SK-N-DZ (cell line): ENCODE results near the genes CASTOR2, HIP1 and RHBDD2.

DNA sequence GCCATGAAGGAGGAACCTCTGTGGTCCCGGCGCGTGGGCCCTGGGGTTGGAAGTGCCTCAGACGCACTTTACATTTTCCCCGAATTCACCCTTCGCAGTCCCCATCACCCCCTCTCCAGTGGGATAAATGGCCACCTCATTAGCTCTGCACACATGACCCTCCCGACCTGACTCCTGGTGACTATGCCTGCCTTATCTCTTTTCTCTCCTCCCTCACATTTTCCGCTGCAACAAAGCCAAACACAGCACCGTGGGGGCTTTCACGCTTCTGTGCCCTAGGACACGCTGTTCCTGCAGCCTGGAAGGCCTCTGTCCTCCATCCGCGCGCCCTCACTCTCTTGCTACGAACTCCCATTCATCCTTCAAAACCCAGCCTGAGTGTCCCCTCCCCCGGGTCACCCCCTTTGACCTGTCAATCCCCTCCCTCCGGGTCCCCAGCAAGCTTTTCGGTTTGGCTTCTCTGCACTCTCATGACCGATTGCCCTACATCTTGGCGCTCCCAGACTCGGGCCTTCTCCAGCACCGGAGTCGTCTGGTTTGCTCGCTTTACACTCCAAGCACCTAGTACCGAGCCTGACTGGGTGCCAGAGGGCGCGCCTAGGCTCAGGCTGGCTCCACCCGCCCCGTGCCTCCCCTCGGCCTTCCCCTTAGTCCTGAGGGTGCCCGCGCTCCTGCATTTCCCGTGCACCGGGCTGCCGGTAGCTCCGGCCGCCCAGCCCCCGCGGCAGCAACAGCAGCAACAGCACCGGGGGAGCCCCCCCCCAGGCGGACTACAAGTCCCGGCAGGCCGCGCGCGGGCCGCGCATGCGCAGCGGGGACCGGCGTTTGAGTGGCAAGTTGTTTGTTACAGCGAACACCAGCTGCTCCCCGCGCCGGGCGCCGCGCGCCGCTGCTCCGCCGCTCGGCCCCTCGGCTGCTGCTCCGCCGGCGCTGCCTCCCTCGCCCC is at the start of gene CASTOR2:
Gene CASTOR2 (plus strand): TSS at position 859 of the 946 bp plus-strand sequence.
RAMPAGE:
- cytosol, long total RNA: no peak
- nucleus, long total RNA: no peak

GRCh38 chr7:74964793-74965184 is 284 bp downstream of the CASTOR2 start:
RAMPAGE:
- cytosol, long total RNA: no peak
- nucleus, long total RNA: no peak

GRCh38 chr7:75025303-75025898 is 48.2 kb downstream of the RCC1L start:
RAMPAGE:
- cytosol, long total RNA: no peak
- nucleus, long total RNA: no peak

DNA sequence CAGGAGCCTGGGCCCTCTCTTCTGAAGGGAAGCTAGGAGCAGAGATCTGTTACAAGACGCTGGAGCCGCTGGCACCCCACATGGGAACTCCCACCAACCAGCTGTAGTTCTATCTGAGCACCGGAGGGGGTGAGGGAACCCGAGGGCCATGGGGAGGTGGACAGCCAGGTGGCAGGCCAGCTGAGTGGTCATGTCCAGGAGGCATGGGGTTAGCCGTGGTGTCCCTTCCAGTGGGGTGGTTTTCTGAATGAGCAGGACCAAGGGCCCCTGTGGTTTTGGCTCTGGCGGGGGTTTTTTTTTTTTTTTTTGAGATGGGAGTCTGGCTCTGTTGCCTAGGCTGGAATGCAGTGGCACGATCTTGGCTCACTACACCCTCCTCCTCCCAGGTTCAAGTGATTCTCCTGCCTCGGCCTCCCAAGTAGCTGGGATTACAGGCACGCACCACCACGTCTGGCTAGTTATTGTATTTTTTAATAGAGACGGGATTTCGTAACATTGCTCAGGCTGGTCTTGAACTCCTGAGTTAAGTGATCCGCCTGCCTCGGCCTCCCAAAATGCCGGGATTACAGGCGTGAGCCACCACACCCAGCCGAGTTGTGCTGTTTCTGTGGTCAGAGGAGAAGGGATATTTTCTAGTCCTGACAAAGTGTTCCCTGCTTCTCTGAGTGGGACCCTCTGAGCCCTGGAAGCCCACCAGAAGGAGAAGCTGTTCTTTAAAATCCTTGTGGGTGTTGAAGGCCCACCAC is 47.5 kb downstream of the RCC1L start:
RAMPAGE:
- cytosol, long total RNA: no peak
- nucleus, long total RNA: no peak

DNA sequence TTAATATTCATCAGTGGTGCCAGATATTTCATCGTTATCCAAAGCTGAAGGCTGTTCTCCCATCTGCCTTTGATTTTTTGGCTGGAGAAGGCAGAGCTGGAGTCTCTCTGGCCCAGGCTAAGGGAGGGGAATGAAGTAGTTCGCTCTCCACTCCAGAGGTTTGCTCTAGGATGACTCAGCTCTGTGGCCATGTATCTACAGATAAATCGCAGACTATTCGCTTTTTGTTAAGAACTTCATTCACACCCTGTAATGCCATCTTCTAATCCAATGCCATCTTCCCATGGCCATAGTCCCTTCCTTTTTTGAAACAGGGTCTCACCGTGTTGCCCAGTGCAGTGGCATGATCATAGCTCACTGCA is 17.1 kb downstream of the RCC1L start:
RAMPAGE:
- cytosol, long total RNA: no peak
- nucleus, long total RNA: no peak

GRCh38 chr7:75395158-75395543 is 278 bp upstream of the TRIM73 start:
RAMPAGE:
- cytosol, long total RNA: no peak
- nucleus, long total RNA: no peak

RAMPAGE:
- cytosol, long total RNA: no peak
- nucleus, long total RNA: no peak
Observed at GRCh38 chr7:75418828-75419896, 23.7 kb downstream of the TRIM73 start.

RAMPAGE:
- cytosol, long total RNA: no peak
- nucleus, long total RNA: no peak
Observed at GRCh38 chr7:75438349-75439018, 43.1 kb downstream of the TRIM73 start.

DNA sequence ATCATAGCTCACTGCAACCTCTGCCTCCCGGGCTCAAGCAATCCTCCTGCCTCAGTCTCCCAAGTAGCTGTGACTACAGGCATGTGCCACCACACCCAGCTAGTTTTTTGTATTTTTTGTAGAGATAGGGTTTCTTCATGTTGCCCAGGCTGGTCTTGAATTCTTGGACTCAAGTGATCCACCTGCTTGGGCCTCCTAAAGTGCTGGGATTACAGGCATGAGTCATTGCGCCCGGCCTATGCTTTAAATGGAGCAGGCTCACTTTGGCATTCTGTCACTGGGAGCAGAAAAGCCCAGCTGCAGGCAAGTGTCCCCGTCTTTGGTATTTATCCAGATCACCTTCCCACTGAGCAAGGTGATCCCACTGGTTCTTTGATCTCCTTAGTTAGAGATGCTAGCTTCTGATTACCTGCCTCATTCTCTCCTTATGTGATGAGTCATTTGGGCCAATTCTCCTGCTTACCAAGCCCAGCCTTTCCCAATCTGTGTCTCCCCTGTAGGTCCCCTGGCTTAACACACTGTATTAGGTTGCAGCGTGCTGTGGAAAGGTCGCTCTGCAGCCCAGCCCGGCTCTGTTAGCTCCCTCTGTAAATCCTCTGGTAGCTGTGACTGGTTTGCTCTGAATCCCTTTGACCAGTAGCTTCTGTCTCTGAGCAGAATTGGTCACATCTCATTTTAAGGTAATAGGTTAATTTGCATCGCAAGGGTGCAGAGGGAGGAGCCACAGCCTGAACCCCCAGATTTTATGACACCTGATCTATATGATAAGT is 39.3 kb downstream of the SPDYE5 start:
RAMPAGE:
- cytosol, long total RNA: no peak
- nucleus, long total RNA: no peak

GRCh38 chr7:75546676-75547285 is 54.7 kb downstream of the SPDYE5 start:
RAMPAGE:
- cytosol, long total RNA: no peak
- nucleus, long total RNA: no peak

RAMPAGE:
- cytosol, long total RNA: no peak
- nucleus, long total RNA: start-site peak on the minus strand at chr7:75738936-75738990, 53 and 16 reads in 2 replicates
Observed at GRCh38 chr7:75738807-75739083, at the start of gene HIP1. Gene HIP1, minus strand, starts transcription at chr7:75738941.

RAMPAGE:
- cytosol, long total RNA: start-site peak on the plus strand at chr7:75879017-75879076, 194 and 315 reads in 2 replicates
- nucleus, long total RNA: start-site peak on the plus strand at chr7:75879015-75879061, 79 and 51 reads in 2 replicates
Observed at GRCh38 chr7:75878379-75879161, at the start of gene RHBDD2. Gene RHBDD2, plus strand, starts transcription at chr7:75879034.

RAMPAGE:
- cytosol, long total RNA: no peak
- nucleus, long total RNA: no peak
Observed at GRCh38 chr7:75926743-75927277, 11.9 kb downstream of the POR start.

DNA sequence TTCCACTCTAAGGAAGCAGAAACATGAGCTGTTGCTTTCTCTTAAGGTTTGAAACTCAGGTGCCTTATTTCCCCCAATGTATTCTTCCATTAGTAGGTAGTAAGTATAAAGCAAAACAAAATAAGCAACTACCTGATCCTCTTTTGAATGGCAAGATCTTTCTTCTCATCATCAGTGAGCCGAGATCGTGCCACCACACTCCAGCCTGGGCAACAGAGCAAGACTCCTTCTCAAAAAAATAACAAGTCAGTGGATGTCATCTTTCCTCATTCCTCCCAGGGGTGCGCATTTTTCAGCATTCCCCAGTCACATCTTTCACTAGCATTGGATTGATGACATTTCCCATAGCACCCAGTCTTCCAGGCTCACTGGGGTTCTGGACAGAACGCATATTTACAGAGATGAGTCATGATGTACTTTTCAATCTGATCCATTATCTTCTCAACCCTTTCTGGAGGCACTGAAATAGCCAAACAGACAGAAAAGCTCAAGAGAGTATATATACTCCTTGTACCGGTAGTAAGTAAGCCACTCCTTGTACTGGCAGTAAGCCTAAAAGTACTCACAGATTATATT is 60.5 kb downstream of the MDH2 start:
RAMPAGE:
- cytosol, long total RNA: no peak
- nucleus, long total RNA: no peak

DNA sequence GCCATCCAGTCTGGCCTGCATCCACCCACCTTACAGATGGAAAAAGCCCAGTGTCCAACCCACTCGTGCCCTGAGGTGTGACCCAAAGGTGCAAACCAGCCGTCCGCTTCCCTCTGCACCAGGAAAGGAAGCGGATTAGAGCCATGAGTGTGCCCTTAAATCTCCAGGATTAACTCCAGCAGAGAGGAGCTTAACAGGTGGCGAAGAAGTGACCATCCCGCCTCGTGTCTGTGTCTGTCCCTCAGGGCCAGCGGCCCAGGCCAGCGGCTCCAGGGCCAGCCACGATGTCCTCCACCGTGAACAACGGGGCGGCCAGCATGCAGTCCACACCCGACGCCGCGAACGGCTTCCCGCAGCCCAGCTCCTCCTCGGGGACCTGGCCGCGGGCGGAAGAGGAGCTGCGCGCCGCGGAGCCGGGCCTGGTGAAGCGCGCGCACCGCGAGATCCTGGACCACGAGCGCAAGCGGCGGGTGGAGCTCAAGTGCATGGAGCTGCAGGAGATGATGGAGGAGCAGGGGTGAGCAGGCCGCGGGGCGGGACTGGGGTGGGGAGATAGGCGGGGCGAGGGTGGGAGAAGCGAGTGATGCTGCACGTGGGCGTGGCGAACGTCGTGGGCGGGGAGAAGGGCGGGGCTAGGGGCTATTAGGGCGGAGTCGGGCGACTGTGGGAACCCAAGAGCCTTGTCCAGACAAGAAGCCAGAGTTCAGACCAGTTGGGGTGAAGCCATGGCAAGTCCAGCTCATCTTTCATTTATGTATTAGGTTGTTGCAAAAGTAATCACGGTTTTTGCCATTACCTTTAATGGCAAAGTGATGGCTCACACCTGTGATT is 33.3 kb downstream of the SRRM3 start:
RAMPAGE:
- cytosol, long total RNA: no peak
- nucleus, long total RNA: no peak

DNA sequence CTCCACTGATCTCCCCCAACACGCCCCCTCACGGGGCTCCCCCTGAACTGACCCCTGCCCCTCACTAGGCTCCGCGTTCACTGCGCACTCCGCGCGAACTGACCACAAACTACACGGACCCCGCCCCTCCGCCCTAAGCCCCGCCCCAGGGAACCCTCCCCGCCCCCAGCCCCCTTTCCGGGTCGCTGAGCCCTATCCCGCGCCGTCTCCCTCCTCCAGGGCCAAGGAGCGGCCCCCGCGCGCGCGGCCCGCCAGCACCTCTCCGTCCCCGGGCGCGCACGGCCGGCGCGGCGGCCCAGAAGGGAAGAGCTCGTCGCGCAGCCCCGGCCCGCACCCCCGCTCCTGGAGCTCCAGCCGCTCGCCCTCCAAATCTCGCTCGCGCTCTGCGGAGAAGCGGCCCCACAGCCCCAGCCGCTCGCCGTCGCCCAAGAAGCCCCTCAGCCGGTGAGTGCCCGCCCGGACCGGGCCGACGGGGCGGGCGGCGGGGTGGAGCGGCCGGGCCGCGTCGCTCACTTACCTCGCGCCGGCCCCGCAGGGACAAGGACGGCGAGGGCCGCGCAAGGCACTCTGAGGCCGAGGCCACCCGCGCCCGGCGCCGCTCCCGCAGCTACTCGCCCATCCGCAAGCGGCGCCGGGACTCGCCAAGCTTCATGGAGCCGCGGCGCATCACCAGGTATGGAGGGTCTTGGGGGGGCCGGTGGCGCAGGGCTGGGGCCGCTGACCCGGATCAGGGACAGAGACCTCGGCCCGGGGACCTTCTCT is 19.9 kb upstream of the HSPB1 start:
RAMPAGE:
- cytosol, long total RNA: no peak
- nucleus, long total RNA: no peak

RAMPAGE:
- cytosol, long total RNA: no peak
- nucleus, long total RNA: no peak
Observed at GRCh38 chr7:76314190-76314890, 11.9 kb downstream of the HSPB1 start.

DNA sequence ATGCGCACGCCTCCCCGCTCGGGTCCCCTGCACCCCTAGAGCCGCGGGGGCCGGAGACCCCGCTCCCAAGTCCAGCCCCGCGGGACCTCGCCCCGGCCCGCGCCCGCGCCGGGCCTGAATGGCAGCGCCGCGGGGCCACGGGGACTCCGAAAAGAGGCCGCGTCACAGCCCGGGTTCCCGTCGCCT is 510 bp downstream of the YWHAG start:
RAMPAGE:
- cytosol, long total RNA: no peak
- nucleus, long total RNA: no peak

DNA sequence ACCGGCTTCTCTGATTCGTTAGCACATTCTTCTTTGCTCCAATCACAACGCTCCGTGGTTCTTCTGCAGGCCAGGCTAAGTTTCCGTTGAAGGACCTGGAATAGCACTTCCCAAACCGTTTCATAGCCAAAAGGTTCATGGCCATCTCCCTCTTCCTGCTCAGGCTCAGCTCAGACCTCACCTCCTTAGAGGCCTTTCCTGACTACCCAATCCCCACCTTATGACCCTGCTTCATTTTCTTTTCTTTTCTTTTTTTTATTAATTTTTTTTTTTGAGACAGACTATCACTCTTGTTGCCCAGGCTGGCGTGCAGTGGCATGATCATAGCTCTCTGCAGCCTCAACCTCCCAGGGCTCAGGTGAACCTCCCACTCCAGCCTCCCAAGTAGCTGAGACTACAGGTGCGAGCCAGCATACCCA is 24.5 kb upstream of the YWHAG start:
RAMPAGE:
- cytosol, long total RNA: no peak
- nucleus, long total RNA: no peak

GRCh38 chr7:76397046-76398298 is 12.0 kb downstream of the SSC4D start:
RAMPAGE:
- cytosol, long total RNA: no peak
- nucleus, long total RNA: no peak